Mesothelial cell of epicardium (in vitro differentiated cells): ENCODE measurements around the gene SIK1.

- PRO-cap, result no peak
Observed at GRCh38 chr21:42832772-42833805, 46.2 kb downstream of the WDR4 start.

- PRO-cap, result no peak
Observed at GRCh38 chr21:42923885-42924359, 1.5 kb downstream of the ERVH48-1 start.

GRCh38 chr21:43196549-43197475 lies 28.0 kb downstream of the CRYAA start:
- PRO-cap, result no peak

GRCh38 chr21:43312514-43313465 lies 114.1 kb downstream of the SIK1 start:
- PRO-cap, result no peak

GRCh38 chr21:43352825-43353561 lies 73.9 kb downstream of the SIK1 start:
- PRO-cap, result no peak

DNA sequence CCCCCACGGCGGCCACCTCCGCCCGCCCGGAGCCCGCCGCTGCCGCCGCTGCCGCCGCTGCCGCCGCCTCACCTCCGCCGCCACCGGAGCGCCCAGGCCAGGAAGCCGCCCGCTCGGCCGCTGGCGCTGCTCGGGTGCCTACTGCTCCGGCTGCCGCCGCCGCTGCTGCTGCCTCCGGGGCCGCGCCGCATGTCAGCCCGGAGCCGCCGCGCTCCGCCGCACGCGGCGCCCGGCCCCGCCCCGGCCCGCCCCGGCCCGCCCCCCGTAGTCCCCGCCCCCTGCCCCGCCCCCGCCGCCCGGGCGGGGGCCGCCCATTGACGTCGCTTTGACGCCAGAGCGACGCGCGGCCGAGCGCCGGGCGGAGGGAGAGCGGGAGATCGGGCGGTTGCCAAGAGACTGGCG lies at the start of gene SIK1:
SIK1 (minus strand) TSS at position 194 of the 402 bp plus-strand sequence.
- PRO-cap, result no peak

- PRO-cap, result unidirectional peak, minus-strand start at chr21:43586171
Observed at GRCh38 chr21:43585746-43586536, 21.0 kb downstream of the H2BC12L start.

DNA sequence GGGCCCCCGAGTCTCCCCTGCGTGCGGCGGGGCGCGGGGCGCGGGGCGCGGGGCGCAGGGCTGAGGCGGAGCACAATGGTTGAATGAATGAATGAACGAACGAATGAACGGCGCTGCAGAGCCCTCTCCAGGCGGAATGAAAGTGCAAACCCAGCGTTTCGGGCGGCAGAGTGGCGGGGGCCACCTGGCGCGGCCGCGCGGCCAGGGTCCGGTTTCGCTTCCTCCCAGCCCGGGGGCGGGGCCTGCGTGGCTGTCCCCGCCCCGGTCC lies 192 bp upstream of the PDXK start:
- PRO-cap, result no peak

DNA sequence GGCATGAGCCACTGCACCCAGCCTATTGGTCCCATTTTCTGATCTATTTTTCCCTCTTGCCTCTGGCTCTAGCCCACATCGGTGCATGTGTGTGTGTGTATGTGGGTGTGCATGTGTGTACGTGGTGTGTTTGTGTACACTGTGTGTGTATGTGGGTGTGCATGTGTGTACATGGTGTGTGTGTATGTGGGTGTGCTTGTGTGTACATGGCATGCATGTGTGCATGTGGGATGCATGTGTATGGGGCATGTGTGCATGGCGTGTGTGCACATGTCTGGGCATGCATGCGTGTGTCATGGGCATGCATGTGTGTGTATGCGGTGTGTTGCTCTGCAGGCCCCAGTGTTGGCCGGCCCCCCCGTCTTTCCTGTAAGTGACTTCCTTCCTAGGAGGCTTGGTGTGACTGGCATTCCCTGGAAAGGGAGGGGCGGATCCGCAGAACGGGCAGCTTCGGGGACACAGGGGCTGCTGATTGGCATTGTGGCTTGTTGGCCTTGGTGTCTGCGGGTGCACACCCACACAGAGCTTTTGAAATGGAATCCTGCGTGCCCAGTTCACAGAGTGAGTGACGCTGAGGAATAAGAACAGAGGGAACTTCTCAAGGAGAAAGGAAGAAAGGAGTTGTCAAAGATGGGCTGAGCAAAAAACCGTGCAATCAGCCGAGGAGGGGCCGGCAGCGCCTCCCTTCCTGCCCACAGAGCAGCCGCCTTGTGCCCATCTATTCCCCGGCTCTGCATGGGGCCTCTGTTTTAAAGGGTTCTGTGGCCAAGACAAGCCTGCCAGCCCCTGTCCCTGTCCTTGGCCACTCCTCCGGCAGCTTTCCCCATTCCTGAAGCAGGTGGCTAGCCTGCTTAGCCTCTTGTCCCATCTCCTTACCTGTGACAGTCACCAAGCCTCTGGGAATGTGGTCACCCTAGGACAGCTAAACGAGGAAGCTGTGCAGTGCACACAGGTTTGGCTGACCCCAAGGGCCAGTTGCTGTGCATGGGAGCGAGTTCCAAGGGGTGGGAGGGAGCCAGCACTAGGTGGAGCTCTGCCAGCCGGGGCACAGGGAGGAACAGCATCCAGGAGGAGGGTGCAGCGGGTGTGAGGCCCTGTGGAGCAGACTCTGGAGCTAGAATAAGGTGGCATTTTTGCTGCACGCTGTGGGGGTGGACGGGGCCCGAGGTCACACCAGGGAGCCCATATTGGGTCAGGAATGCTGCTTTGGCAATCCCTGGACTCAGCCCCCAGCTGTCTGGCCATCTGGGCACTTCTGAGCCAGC lies 8.2 kb downstream of the PDXK start:
- PRO-cap, result no peak

DNA sequence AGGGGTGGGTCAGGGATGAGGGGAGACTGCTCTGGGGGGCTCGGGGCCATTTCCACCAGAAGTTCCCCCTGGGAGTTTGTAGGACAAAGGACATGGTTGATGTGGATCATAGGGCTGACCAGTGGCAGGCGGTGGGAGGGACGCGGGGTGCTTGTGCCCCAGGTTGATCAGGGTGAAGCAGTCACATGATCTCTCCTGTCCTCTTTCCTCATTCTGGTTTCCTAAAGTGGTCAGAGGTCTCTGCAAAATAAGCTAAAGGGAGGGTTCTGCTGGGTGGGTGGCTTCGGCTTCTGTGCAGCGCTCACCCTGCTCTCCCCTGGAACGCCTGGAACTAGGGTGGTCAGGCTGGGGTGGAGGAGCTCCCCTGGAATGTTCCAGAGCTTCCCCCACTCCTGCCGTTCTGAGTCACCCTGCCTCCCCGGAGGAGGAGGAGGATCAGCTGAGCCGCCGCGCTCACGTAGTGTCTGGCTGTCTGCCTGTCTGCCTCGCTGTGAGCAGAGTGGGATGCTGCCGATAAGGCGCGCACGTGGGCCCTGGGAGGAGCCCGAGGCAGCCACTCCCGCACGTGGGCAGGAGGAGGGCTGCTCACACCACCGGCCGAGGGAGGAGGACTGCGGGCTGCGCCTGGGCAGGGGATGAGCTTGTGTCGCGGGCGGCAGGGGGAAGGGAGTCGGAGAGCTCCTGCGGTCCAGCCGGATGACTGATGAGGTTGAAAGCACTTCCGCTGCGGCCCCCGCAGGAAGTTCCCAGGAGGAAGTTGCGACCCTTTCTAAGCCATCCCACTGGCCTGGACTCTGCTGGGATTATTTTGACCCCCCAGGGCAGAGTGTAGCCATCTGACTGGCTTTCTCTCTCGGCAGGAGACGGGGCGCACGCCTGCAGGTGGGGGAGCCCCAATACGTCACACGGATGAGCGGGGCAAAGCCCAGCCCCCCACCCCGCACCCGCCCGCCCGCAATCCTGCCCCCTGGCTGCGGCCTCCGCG lies 9.5 kb downstream of the PDXK start:
- PRO-cap, result bidirectional peak, plus-strand start at position 584 of the sequence, minus-strand start at position 402 of the sequence

DNA sequence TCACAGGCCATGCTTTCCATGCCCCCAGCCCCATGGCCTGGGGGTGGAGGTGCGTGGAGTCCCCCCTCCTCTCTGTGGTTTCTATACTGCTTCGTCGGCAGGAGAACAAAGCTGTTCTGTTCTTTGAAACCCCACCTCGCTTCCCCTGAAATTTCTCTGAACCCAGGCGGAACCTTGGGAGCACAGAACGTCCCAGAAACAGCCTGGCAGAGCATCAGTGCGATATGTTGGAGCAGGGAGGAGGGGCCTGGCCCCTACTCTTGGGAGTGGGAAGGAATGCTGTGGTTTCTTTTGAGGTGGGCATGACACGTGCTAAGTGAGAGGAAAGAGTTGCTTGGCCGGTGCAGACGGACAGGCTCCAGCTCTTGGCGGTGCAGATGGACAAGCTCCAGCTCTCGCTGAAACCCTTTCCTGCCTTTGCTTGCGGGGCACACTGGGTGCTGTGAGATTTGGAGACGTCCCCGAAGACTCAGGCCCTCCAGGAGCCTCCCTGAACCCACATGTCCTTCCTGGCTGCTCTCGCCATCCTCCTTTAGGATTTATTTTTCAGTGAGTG lies 15.9 kb downstream of the PDXK start:
- PRO-cap, result no peak

GRCh38 chr21:43757495-43758080 lies 18.5 kb downstream of the CSTB start:
- PRO-cap, result no peak

- PRO-cap, result no peak
Observed at GRCh38 chr21:43792887-43793417, 3.6 kb downstream of the RRP1 start.

GRCh38 chr21:43815314-43815845 lies 26.0 kb downstream of the RRP1 start:
- PRO-cap, result no peak

DNA sequence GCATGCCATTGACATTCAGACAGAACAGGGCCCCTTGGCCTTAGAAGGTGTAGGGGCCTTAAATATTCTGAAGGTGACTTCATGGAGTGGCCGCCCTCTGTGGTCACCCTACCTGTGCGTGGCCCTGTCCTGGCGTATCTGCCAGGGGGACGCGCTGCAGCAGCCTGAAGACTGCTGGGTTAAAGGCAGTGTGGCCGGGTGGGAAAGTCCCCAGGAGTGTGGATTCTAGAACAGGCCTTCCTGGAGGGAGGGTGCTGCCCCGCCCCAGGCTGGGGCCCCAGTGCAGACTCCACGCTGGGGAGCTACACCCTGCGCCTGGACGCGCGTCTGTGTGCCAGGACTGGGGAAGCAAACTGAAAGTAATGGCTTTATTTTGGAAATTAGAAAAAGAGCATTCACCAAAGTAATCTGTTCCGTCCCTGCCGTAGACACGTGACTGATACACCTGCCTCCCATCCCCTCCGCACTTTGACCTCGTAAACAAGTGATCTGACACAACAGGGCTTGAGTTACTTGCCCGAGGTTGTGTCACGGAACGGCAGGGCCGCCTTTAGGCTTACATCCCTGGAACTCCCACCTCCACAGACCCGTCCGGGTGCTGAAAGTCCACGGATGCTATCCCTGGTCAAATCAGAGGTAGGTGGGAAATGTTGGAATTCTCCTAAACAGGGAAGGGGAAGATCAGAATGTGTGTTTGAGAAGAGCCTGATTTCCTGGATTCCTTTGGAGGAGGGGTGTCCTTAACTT lies 1.9 kb downstream of the AGPAT3 start:
- PRO-cap, result no peak

DNA sequence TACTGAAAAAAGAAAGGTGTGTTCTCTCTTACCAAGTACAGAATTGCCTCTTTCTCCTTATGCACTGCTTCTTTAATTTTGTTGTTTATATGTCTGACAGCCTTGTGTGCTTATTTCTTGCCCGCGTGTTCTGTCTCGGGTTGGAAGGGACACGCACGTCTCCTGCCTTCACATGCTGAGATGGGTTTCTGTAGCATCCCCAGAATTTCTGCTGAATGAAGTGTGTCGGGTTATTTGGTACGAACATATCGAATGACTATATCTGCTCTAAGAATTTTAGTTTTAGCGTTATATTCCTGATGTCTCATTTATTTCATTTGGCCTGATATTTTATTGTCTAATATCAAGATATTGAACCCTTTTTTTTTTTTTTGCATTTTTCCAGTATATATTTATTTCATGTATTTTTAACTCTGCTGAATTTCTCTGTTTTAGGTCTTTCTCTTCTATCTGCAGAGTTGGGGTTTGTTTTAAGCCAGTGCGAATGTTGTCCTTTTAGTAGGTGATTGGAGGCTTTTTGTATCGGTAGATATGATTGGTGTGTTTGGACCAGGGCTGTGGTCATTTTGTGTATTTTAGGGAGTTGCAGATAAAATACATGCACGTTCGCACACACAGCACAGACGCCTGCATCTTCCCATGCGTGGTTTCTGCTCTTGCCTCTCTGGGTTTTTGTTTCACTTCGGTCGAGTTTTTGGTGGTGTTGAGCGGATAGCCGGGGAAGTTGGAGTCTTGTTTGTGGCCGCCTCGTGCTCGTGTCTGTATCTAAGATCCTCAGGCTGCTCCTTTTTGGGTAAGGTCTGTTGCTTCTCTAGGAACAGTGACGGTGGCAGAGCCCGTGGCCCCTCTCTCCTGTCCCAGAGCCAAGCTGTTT lies 51.4 kb downstream of the AGPAT3 start:
- PRO-cap, result no peak

DNA sequence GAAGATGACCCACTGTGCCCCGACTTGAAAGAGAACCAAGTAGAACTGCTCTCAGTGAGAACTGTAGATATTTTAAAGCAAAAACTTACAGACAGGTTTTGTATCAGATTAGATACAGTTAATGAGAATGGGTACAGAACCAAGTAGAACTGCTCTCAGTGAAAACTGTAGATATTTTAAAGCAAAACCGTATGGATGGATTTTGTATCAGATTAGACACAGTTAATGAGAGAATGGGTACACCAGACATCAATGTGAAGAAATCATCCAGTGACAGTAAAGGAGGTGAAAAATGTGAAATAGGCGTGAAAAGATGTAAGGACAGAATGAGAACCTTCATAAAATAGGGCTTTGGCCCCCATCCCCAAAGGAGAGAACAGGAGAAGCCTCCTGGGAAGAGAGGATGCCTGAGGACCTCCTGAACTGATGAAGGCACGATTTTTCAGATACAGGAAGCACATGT lies 49.2 kb upstream of the TRAPPC10 start:
- PRO-cap, result no peak

GRCh38 chr21:43980611-43981413 lies 31.3 kb upstream of the TRAPPC10 start:
- PRO-cap, result no peak

DNA sequence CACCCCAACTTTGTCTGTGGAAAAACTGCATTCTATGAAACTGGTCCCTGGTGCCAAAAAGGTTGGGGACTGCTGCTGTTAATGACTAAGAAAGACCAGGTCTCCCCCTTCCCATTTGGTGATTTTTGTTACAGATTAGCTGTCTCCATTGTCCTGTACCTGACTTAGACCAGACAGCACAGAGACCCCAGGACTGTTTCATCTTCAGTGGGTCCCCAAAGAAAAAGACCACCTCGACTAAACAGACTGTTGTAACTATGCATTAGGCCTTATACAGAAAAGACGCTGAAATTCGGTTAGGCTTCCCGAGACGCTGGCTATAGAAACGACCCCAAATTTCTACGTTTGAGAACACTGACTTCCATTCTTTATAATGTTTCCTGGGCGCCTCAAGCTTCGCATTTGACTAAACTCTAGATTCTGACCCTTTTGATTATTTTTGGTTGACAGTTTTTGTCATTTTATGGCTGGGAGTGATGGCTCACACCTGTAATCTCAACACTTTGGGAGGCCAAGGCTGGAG lies 1.1 kb upstream of the TRAPPC10 start:
- PRO-cap, result no peak

GRCh38 chr21:44033163-44034182 lies 21.4 kb downstream of the TRAPPC10 start:
- PRO-cap, result no peak